Smooth muscle cell (in vitro differentiated cells): ENCODE measurements around a stretch of chr10.

DNA sequence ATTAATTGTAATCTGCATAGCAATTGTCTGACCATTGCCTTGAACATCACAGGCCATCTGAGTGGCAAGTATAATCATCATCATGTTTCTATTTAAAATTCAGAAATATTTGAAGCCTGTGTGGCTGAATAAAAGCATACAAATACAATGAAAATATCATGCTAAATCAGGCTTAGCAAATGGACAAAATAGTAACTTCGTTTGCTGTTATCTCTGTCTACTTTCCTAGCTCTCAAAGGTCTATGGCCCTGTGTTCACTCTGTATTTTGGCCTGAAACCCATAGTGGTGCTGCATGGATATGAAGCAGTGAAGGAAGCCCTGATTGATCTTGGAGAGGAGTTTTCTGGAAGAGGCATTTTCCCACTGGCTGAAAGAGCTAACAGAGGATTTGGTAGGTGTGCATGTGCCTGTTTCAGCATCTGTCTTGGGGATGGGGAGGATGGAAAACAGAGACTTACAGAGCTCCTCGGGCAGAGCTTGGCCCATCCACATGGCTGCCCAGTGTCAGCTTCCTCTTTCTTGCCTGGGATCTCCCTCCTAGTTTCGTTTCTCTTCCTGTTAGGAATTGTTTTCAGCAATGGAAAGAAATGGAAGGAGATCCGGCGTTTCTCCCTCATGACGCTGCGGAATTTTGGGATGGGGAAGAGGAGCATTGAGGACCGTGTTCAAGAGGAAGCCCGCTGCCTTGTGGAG lies 3.3 kb downstream of the CYP2C9 start:
- RAMPAGE, long total RNA = no peak

GRCh38 chr10:95066820-95068054 lies 2.1 kb downstream of the CYP2C8 start:
- RAMPAGE, long total RNA = no peak

DNA sequence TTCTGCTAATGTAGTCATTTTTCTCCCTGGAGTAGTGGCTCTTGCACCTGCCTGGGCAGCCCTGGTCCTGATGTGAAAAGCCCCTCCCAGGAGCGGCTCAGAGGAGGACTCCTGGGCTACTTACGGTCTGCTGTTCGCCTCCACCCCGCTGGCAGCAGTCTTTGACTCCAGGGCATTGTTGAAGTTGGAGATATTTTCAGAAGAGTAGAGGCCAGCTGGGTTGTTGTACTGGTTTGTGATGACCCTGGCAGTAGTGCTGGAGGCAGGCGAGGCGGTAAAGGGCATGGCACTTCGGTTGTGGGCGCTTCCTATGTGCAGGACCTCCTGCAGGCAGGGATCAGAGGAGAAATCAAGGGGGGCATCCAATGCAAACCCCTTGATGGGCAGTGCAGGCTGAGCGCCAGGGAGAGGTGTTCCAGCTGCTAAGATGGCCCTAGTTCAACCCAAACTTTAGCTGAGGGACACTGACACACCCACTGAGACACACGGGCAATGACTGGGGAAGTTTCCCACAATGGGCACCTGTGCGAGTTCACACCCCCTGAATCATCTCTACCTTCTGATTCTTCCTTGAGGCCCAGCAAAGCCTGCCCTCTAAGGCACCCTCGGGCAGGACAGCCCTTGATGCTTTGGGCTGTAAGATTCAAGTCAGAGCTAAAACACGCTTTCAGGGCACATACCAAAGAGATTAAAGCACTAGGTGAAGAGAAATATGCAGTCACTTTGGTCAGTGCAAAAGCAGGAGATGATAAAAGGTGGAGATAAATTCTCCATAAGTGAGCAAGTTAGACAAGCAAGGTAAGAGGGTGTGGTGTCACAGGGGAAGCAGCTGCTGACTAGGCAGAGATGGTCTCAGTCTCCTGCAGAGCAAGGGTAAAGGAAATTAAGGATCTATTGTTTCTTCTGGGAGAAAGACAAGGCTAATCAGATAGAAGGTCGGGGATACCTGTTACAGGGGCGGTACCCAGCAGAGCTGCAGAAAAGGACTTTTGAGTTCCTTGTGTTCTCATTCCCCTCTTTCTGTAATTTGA lies 26.7 kb downstream of the PDLIM1 start:
- RAMPAGE, long total RNA = no peak

GRCh38 chr10:95404760-95405387 lies 114.1 kb upstream of the PDLIM1 start:
- RAMPAGE, long total RNA = no peak

GRCh38 chr10:95415178-95415541 lies 124.4 kb upstream of the PDLIM1 start:
- RAMPAGE, long total RNA = no peak

DNA sequence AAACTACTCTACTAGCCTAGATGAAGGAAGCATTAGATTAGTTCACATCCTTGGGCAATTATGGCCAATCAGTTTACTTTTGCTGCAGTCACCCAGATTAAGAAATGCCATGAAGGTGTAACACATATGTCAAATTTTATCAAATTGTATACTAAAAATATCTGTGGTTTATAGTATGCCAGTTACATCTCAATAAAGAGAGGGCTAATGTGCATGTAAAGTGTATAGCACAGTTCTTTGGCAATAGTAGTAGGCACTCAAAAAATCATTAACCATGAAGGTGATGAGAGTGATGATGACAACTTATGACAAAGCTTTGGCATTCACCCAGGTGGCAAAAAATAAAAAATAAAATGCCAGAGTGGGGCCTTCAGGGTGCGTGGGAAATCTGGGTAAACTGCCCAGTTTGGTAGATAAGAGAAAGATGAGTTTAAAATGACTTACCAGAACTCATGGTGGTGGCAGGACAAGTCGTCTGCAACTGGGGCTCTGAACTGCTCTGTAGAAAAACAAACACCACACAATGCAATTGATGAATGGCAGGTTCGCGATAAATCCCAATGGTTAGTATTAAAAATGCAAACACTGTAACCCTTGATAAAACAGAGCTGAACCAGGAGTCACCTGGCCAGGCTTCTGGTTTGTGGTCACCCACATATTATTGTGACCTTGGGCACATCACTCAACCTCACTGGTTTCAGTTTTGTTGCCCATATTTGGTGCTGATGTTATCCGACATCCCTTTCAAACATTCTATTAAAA lies 120.3 kb downstream of the SORBS1 start:
- RAMPAGE, long total RNA = no peak

DNA sequence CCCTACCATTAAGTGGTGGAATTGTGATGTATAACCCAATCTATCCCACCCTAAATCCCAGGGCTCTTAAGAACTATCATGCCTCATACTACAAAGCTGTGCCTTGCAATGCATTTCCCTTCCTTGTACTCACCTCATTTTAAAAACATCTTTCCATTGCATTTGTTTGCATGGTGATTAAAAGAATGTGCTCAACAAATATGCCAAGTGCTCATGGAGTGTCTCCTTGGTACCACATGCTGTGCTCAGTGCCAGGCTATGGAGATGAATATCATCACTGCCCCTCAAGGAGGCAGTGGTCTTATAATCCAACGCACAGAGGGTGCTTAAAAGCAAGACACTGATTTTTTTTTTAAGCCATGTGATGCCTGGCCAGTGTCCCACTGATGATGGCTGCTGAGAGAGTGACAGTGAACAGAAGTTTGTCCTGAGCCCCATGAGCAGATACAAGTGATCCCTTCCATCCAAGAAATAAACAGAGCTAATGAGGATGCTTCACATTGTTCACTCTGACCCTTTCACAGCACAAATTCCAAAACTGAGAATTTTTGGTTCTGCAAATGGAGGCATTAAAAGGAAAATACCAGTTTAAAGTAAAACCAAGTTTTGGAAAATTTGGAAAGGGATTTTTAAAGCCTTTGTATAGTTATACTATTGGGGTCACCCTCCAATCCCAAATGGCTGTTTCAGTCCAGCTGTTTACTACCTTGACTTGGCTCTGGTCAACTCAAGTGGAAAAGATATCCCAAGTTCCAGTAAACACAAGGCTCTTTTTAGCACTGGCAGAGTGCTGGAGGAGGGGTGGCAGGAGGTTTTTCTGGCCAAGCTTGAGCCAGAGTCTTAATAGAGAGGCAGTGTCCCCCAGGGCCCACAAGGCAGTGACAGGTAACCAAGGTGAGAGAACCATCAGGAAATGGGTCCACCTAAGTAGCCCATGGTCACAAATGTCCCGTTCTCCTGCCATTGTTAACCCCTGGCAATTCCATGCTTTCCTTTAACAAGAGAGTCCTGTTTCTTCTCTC lies 97.9 kb downstream of the SORBS1 start:
- RAMPAGE, long total RNA = no peak

DNA sequence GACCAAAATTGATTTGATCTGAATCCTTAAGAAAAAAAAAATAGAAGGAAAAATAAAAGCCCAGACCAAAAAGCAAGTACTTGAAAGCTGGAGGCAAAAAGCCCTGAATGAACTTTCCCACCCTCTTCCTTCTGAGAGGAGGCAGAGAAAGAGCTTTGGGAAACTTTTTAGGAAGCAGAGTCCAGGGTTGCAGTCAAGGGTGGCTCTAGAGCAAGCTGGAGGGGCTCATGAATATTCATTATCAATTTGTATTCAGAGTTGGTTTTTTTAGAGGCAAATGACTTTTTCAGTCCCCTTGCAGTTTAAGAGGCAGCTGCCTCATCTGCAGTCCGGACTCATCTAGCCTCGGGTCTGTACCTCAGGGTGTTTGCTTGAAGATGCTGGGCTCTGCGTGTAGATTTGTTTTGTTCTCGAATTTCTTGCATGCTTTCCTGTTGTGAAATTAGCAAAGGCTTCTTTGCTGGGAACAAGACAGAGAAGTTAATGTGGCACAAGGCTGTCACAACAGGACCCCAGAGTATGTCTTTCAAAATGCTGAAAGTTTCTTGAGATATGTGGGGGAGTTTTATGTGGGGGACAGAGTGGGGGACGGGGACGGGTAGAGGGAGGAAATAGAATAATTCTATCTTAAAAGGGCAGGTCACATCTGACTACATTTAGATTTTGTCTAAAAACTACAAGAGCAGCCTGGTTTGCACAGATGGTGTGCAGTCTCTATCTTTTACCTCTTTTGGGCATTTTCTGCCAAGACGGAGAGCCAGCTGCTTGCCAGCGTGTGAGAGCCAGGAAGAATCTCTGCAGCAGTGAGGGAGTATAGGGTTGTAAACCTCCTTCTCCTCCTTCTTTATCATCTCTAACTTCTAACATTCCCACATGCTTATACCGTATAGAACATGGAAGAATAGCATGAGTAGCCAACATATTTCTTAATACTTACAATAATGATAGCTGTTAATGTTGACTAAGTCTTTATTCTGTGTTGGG lies 589 bp downstream of the ENTPD1 start:
- RAMPAGE, long total RNA = no peak

GRCh38 chr10:95784061-95784846 lies 28.3 kb downstream of the ENTPD1 start:
- RAMPAGE, long total RNA = no peak

DNA sequence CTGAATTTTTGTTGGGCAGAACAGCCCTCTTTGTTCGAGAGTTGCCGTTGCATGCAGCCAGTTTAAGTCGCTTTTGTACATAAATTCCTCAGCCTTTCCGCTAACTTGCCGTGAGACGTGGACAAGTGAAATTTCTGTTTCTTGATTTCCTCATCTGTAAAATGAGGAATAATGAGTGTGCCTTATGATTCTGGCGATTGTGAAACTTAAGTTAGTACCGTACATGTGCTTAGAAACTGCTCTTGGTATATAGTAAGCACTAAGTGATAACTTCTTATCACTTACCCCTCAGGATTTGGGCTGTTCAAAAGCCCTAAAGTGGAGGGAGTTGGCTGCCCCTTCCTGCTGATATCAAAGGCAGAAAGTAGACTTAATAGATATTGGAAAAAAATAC lies 1.4 kb downstream of the CCNJ start:
- RAMPAGE, long total RNA = no peak

DNA sequence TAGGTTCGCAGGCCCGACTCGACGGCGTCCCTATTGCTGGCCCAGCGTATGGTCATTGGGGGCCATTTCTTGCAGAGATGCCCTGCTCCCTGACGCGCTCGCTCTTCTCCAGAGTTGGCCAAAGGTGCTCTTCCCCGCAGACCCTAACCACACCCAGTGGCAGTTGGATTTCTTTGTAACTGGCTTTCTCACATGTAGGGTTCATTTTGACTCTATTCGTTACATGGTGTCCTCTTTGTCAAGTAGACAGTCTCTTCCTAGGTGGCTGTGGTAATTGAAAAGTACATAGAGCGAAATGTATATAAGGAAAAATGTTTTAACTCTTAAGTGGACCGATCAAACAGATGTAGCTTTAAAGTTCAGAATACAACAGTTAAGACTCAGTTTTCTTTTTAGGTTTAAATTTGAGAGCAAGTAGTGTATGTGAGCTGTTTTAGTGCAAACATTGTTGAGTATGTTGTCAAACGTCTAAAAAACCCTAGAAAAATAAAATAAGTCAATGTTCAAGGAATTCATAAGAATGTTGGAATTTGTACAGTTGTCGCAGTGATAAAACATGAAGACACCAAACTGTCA lies 620 bp downstream of the ZNF518A start:
- RAMPAGE, long total RNA = no peak

DNA sequence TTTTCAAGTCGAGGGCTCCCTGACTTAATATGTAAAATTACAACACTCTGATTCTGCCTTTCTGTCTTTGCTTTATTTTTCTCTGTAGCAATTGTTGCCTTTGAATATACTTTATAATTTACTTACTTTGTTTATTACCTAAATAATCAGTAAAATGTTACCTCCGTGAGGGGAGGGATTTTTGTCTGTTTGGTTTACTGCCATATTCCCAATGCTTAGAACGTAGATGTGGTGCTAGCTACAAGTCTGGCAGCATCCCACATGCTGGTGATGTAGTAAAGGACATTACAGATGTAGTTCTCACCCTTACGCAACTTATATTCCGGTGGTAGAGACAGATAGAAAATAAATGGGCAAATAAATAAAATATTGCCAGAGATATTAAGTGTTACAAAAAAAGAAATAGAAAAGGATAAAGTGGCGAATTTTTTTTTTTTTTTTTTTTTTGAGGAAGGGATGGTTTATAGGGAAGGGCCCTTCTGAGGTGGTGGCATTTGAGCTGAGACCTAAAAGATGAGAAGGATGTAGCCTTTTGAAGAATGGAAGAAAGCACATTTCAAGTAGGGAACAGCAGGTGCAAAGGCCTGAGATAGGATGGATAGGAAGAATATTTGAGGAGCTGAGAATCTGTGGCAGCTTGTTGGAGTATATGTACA lies 8.5 kb downstream of the ZNF518A start:
- RAMPAGE, long total RNA = no peak

- RAMPAGE, long total RNA = no peak
Measured at GRCh38 chr10:96229550-96230344, 41.6 kb downstream of the BLNK start.

DNA sequence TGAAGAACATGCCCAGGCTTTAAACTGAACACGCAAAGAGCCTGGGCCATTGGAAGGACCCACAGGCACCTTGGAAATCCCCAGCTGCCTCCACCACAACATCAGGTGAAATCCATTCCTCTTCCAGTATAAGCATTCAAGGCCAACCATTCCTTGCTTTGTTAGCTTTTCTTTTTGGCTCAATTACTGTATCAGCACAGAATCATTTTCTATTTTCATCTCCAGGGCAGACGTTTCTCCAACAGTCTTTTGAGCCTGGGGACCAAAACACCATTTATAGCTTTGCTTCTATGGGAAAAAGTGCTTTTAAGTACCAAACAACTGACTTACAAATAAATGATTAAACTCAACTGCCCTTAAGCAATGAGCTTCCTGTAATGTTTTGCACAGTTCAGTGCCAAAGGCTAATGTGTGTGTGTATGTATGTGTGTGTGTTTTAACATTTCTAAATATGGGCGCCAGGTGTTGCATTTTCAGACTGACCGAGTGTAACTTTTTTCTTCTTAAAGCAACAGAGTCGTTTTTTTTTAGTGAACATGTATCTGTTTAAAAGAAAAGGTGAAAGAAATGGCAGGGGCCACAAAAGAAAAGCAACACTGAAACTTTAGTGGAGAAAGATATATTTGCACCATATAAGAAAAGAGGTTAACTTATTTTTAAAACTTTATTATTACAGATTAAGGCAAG lies 16.3 kb upstream of the BLNK start:
- RAMPAGE, long total RNA = no peak

DNA sequence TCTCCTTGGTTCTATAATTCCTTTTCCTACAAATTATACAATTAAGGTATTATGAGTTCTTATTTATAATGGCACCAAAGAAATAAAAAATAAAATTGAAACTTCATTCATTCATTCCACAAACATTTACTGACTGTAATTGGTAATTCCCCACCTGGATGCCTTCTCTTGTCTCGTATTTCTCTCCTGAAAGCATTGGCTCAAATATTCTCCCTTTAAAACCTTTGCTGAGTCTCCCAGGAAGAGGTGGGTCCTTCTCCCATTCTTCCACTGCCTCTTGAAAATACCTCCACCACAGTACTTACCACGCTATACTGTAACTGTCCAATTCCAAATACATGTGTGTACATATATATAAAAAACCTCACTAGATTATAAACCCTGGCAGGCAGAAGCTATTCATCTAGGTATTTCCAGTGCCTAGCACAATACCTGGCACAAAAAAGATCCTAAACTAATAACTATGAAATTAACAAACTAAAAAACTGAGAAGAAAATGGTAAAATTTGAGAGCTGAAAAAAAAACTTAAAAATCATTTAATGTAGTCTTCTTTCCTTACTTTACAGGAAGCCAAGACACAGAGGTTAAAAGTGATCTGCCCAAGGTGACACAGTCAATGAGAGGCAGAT lies 17.4 kb upstream of the TLL2 start:
- RAMPAGE, long total RNA = no peak

- RAMPAGE, long total RNA = no peak
Measured at GRCh38 chr10:96559862-96560533, 26.8 kb downstream of the TM9SF3 start.

DNA sequence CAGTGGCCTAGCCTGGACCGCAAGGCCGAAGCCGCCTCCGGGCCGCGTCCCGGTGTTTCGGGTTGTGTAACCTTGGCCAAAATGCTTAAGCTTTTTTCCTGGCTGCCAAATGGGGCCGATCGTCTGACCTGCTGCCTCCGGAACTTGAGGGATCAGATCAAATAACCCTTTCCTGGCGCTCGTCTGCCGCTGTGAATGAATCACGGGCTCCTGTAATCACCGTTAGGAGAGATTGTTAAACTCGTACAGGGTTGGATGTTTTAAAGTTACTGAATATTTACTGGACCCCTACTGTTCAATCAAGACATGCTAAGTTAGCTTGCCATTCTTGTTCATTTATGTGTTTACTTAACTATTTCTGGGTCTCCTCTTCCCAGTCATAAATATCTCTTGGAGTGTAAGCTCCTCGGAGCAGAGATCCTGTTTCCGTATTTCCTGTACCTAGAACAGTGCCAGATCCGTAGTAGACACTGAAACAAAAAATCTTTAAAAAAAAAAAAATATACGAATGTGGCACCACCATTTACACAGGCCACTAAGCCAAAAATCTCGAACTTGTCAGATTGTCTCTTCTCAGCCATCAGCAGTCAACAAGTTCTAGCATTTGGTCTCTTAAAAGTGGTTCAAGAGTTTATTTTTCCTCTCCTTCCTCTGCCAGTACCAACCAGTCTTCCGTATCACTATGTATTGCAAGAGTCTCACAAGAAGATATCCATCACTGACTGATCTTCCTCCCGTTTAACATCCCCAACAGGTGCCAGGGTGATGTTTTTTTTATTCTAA lies 627 bp upstream of the TM9SF3 start:
- RAMPAGE, long total RNA = no peak

GRCh38 chr10:96658118-96658684 lies 62.1 kb downstream of the PIK3AP1 start:
- RAMPAGE, long total RNA = no peak

- RAMPAGE, long total RNA = no peak
Measured at GRCh38 chr10:97413681-97414487, 12.1 kb upstream of the PGAM1 start.

GRCh38 chr10:97461114-97461906 lies 15.3 kb downstream of the ZDHHC16 start:
- RAMPAGE, long total RNA = no peak